Measurements from ENCODE around the genes ACADS and MORN3.

DNA sequence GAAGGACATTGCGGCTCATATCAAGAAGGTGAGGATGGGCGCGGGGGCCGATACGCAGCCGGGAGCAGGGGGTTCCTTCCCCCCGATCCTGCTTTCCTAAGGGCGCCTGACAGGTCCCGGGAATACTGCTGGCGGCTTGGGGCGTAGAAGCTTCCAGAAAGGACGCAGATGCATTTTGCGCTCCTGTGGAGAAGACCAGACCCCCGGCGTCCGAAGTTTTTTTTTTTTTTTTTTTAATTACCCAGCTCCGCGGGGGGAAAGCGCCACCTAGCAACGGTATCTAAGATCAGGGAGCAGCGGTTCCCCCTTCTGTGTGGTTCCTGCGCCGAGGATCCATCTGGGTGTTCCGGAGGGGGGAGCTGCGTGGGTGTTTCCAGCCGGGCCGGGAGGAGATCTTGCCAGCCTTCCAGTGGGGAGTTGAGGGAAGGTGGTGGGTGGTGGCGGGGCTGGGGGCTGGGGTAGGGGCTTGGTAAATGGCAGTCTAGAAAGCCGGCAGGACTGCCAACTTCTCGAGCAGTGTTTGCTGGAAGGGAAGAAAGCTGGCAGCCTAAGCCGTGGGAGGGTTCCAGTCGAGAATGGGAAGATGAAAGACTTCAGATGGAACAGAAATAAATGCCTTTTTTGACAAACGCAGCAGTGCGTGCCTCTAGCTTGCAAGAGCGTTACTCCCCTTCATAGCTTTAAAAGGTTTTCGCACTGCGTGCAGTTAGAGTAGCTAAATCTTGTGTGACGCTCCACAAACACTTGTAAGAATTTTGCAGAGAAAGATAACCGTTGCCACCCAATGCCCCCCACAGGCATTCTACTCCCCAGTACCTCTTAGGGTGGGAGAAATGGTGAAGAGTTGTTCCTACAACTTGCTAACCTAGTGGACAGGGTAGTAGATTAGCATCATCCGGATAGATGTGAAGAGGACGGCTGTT lies 874 bp downstream of the DYNLL1 start:
- PRO-cap, 2 experiments: no peak in any of the 2 experiments

- PRO-cap, 2 experiments: no peak in any of the 2 experiments
Observed at GRCh38 chr12:120548113-120548519, 14.0 kb downstream of the RNF10 start.

- PRO-cap, 2 experiments: no peak in any of the 2 experiments
Observed at GRCh38 chr12:120552246-120552689, 18.1 kb downstream of the RNF10 start.

GRCh38 chr12:120687757-120688577 lies 1.0 kb downstream of the MLEC start:
- PRO-cap, 2 experiments: no peak in any of the 2 experiments

GRCh38 chr12:120692218-120693203 lies 5.6 kb downstream of the MLEC start:
- PRO-cap, 2 experiments: no peak in any of the 2 experiments

DNA sequence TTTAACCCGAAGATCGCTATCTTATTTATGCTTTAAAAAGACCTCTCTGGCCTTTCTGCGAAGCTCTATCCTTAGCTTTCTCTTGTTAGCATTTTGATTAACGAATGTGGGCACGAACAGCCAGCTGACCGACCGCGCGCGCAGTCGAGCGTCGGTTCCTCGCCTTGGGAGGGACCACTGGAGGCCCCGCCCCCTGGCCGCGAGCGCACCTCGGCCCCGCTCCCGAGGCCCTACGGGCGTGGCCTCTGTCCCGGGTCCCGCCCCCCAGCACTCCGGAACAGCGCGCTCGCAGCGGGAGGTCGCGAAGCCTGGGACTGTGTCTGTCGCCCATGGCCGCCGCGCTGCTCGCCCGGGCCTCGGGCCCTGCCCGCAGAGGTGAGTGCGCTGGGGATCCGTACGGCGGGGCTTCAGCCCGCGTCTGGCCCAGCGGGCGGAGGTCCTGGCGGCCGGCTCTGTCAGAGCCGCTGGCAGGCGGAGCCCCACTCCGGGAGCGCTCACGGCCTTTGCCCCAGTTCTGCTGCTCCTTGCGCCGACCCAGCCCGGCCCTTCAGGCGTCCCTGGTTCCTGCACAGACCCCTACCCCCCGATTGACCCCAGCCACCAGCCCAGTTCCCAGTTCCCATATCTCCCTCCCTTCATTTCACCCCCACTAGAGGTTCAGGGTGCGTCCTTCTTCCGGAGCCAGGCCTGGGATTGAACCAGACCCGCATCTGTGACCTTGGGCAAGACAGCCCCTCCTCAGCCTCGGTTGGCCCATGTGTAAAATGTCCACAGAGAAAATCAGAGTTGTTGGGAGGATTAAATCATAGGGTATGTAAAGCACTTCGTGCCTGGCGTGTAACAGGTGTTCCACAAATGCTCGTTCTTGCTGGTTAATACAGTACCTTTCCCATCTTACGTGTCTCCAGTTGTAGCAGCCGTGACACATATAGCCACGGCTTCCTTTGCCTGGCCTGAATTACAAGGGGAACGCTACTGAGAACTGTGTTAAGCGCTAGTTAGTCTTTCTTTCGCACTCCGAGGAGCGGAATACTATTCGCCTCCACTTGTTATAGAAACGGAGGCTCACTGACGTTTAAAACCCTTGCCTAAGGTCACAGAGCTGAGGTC lies at the start of gene ACADS:
ACADS (plus strand) TSS at position 270 of the 1,110 bp plus-strand sequence.
- PRO-cap, 2 experiments: peak in 1 of 2 experiments; most common plus-strand start position 314 of the sequence (in 1)

- PRO-cap, 2 experiments: no peak in any of the 2 experiments
Observed at GRCh38 chr12:120766912-120767868, 41.6 kb downstream of the ACADS start.

- PRO-cap, 2 experiments: no peak in any of the 2 experiments
Observed at GRCh38 chr12:120971667-120972386, 6.5 kb upstream of the HNF1A start.

- PRO-cap, 2 experiments: no peak in any of the 2 experiments
Observed at GRCh38 chr12:121001368-121002125, 14.7 kb downstream of the C12orf43 start.

GRCh38 chr12:121219172-121219623 lies 9.3 kb downstream of the P2RX4 start:
- PRO-cap, 2 experiments: no peak in any of the 2 experiments

- PRO-cap, 2 experiments: peak in 2 of 2 experiments; most common plus-strand start chr12:121452651 (in 2); most common minus-strand start chr12:121452621 (in 1)
Observed at GRCh38 chr12:121452241-121453189, 52.6 kb downstream of the RNF34 start.

DNA sequence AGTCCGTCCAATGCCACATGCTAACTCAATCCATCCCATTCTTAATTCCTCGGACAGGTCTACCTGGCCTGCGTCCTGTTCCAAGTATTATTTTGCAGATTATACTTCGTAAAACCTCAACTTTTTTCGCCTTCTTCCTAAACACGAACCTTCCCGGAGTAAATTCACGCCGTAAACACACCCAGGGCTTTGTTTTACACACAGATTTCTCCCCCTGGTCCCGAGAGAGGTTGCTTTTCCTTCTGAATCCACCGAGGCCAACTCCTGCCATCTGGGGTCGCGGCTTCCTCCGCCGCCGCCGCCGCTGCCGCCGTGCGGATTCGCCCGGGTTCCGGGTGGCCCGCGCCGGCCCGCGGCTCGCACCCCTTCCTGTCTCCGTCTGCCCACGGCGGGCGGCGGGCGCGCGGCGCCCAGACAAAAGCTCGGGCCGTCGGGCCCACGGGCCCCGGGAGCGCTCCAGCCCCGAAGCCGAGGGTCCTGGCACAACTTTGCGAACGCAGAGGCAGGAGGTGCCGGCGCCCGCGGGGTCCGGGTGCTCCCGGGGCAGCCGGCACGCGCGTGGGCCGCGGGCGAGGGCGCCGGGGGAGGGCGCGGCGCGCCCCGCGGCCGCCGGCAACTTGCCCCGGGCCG lies 66.4 kb downstream of the RNF34 start:
- PRO-cap, 2 experiments: peak in 2 of 2 experiments; most common plus-strand start position 386 of the sequence (in 2); most common minus-strand start position 271 of the sequence (in 1)

DNA sequence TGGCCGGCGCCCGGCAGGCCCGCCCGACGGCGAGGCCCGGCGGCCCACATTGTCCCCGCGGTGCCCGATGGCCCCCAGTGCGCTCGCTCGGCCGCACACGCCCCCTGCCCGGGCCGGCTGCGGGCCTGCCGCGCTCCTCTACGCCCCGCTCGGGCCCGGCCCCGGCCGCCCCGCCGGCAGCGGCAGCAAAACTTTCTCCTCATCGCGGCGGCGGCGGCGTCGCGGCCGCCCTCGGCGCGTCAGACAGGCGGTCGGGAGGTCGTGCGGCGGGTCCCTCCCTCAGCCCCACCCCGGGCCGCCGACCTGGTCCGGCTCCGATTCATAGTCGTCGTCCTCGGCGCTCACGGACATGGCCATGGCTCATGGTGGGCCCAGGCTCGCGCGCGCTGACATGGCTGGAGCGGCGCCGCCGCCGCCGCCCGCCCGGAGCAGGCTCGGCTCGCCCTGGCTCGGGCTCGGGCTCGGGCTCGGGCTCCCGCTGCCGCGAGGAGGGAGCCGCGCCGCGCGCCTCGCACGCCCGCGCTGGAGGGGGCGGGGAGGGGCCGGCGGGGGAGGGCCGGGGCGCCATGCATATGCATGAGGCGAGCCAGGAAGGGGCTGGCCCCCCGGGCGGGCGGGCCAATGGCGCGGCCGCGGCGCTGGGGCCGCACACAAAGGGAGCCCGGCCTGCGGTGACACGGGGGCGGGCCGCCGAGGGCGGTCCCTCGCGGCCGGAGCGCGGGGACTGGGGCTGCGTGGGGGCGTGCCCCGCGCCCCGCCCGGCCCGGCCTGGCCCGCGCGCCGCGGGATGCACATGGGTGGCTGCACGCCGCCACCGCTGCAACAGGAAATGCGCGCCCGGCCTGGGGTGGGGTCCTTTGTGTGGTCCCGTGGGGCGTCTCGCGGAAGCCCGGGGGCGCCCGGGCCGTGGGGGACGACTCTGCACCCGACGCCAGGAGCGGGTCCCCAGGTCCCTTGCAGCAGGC lies 67.2 kb downstream of the RNF34 start:
- PRO-cap, 2 experiments: peak in 2 of 2 experiments; most common plus-strand start position 242 of the sequence (in 1); most common minus-strand start position 193 of the sequence (in 2)

GRCh38 chr12:121669233-121669909 lies at the start of gene MORN3:
TSS of gene MORN3 (minus strand) at chr12:121669654.
- PRO-cap, 2 experiments: no peak in any of the 2 experiments

GRCh38 chr12:121782061-121782629 lies 11.3 kb downstream of the RHOF start:
- PRO-cap, 2 experiments: no peak in any of the 2 experiments

DNA sequence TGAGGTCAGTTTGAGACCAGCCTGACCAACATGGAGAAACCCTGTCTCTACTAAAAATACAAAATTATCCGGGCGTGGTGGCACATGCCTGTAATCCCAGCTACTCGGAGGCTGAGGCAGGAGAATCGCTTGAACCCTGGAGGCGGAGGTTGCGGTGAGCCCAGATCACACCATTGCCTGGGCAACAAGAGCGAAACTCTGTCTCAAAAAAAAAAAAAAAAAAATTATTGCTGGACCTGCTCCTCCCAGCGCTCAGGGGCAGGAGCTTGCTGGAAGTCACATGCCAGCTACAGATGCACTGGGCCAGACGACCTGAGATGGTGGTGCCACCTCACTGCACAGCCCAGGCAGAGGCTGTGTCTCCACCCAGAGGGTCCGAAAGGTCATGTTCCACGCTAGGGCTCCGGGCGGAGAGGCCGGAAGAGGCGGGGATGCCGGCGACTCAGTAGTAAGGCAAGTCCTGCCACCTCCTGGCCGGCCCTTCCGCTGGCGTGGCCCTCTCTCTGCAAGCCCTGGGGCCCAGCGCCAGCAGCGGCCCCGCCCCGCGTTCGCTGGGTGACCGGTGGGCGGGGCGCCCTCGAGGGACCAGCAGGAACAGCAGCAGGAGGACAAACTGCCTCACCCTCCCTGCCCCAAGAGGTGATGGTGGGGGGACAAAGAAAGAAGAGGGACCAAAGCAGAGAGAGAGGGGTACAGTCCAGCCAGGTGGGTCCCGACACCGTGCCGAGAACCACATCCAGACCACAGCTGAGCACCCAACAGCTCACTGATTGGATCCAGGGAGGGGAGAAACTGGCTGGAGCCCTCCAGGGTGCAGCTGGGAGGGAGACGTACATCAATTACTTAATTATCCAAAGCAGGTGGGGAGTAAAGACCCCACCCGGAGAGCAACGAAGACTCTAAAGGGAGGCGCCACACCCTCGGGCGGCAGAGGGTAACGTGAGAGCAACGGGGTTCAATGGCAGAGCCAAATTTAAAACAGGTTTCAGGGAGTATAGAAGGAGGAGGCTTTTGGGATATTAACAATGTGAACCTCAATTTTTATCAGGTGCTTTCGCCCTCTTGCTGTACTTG lies 3.7 kb upstream of the RHOF start:
- PRO-cap, 2 experiments: no peak in any of the 2 experiments

DNA sequence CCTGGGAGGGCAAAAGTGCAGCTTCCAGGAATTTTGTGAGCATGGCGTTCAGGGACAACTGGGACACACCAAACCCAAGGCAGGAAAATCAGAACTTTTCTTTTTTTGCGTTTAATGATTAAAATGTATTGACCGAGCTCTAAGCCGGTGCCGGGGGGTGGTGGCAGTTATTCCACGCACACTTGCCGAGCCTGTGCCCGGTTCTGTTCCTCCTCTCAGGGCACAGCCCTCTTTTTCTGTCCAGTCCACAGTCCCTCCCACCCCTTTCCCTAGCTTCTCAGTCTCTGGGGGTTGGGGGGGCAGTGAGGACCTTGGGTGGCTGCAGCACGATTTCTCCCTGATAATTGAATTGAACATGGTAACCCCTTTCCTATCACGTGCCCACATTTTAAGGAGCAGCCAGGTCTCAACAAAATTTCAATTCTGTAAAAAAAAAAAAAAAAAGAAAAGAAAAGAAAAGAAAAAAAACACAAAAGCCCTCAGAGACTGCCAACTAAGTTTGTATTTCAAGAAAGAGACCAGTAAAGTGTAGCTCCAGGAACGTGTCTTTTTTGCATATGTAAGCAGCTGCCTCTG lies 3.3 kb downstream of the SETD1B start:
- PRO-cap, 2 experiments: no peak in any of the 2 experiments

GRCh38 chr12:121816879-121818090 lies 13.5 kb downstream of the SETD1B start:
- PRO-cap, 2 experiments: peak in 1 of 2 experiments; most common plus-strand start chr12:121816947 (in 1)

GRCh38 chr12:121823333-121824492 lies 19.9 kb downstream of the SETD1B start:
- PRO-cap, 2 experiments: peak in 1 of 2 experiments; most common plus-strand start chr12:121823831 (in 1)

GRCh38 chr12:121860142-121860841 lies 1.6 kb upstream of the HPD start:
- PRO-cap, 2 experiments: no peak in any of the 2 experiments